Left lobe of liver (tissue), 1 donor: ENCODE results near the genes THYN1 and B3GAT1.

GRCh38 chr11:130453007-130453435 lies 4.6 kb downstream of the ADAMTS15 start:
- PRO-cap: no peak

GRCh38 chr11:130470816-130471334 lies 22.4 kb downstream of the ADAMTS15 start:
- PRO-cap: unidirectional peak, plus-strand start at chr11:130471102

- PRO-cap: no peak
Observed at GRCh38 chr11:130566292-130566713, 117.9 kb downstream of the ADAMTS15 start.

DNA sequence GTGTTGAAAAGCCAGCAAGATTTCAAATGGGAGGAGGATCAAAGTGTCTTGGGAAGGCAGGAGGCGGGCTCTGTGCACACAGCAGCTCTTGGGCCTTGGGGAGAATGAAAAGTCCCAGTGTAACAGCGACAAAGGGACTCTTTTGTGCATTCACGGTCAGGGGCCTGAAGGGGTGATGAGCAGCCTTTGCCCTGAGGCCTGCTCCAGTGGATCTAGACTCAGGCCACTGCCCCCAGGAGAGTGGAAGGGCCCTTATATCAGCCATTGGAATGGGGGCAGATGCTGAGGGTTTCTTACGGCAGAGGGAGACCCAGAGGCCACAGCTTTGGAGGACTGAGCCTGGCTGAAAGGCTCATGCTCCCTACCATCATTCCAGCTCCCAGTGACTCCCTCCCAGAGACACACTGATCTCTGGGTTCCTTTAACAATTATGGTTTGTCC lies 135.5 kb downstream of the ADAMTS15 start:
- PRO-cap: no peak

GRCh38 chr11:130672281-130672866 lies 223.9 kb downstream of the ADAMTS15 start:
- PRO-cap: no peak

DNA sequence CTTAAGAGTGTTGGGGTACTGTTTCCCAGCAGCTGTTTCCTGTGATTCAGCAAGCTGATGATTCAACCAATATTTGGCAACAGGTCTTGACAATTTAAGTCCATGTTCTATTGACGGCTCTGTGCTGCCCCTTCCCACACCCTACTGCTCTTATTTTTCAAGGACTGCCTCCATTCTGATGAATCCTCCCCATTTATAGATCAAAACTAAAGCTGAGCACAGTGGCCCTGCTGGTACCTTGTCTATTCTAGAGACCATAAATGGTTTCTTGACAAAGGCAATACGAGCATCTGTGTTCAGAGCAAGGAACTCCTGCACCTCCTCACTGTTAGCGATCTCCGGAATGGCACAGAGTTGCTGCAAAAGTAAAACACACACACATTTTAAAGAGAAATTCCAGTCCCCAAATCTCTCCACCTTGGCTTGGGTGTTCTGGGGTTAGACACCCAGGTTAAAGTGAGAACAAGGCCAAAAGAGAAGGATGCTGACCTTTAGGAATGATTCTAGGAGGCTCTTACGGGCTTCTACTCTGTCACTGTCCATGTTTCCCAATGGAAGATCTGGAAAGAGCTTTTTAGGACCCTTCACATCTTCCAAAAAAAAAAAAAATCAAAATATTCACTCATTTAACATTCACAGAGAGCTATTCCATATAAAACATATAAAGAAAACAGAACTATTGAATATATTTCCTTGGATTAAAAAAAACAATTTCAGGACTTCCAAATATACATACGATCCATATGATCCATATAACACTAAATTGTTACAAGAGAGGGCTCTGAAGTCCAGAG lies 6.3 kb downstream of the SNX19 start:
- PRO-cap: no peak

GRCh38 chr11:131414372-131414785 lies 44.0 kb downstream of the NTM start:
- PRO-cap: no peak

- PRO-cap: no peak
Observed at GRCh38 chr11:131423540-131423778, 53.0 kb downstream of the NTM start.

- PRO-cap: no peak
Observed at GRCh38 chr11:131694655-131695341, 324.4 kb downstream of the NTM start.

- PRO-cap: no peak
Observed at GRCh38 chr11:132126242-132126742, 755.9 kb downstream of the NTM start.

GRCh38 chr11:133052433-133053077 lies 479.7 kb downstream of the OPCML start:
- PRO-cap: unidirectional peak, minus-strand start at chr11:133052686

GRCh38 chr11:134036991-134037741 lies 31.7 kb upstream of the JAM3 start:
- PRO-cap: bidirectional peak, plus-strand start at chr11:134037239, minus-strand start at chr11:134037078; bidirectional peak, plus-strand start at chr11:134037451, minus-strand start at chr11:134037385

DNA sequence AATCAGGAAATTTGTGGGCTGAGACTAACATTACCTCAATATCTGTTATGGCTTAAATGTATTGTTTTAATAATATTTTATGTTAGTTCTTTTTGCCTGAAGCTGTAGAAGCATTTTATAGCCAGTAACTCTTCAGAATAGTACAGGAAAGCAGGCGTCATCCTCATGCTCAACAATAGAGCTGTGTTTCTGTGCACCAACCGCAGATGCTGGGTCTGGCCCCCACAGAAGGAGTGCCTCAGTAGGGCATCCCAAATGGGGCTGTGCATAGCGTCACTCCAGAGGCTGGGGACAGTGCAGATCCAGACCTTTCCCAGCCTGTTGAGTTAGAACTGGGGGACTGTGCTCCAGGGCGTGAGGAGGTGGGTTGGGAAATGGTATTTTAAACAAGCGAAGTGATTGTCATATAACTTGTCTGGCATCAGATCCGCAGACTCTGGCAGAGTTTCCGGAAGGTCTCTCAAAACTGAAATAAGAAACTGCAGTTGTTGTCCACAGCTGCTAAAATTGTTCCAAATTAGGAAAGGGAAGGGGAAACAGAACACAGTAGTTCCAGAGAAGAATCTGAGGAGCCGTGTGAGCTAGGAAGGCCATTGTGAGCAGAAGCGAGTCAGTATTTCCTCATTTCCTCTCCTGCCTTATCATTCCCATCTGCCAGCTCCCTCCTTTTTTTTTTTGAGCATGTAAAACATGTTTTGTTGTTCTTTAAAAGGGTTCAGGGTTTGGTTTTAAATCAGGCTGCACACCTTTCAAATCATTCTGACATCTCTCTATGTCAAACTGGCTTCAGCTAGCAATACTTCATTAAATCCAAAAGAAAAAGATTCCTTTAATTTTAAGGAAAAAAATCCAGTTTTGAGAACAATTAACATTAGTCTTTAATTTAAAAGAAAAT lies 52.2 kb downstream of the JAM3 start:
- PRO-cap: no peak

- PRO-cap: no peak
Observed at GRCh38 chr11:134154455-134155393, 69.0 kb downstream of the NCAPD3 start.

GRCh38 chr11:134155860-134156419 lies 67.8 kb downstream of the NCAPD3 start:
- PRO-cap: no peak

- PRO-cap: bidirectional peak, plus-strand start at chr11:134253576, minus-strand start at chr11:134253350
Observed at GRCh38 chr11:134252567-134253691, at the start of gene THYN1. Gene THYN1, minus strand, starts transcription at chr11:134253352.

GRCh38 chr11:134275088-134275898 lies 886 bp upstream of the GLB1L3 start:
- PRO-cap: no peak

DNA sequence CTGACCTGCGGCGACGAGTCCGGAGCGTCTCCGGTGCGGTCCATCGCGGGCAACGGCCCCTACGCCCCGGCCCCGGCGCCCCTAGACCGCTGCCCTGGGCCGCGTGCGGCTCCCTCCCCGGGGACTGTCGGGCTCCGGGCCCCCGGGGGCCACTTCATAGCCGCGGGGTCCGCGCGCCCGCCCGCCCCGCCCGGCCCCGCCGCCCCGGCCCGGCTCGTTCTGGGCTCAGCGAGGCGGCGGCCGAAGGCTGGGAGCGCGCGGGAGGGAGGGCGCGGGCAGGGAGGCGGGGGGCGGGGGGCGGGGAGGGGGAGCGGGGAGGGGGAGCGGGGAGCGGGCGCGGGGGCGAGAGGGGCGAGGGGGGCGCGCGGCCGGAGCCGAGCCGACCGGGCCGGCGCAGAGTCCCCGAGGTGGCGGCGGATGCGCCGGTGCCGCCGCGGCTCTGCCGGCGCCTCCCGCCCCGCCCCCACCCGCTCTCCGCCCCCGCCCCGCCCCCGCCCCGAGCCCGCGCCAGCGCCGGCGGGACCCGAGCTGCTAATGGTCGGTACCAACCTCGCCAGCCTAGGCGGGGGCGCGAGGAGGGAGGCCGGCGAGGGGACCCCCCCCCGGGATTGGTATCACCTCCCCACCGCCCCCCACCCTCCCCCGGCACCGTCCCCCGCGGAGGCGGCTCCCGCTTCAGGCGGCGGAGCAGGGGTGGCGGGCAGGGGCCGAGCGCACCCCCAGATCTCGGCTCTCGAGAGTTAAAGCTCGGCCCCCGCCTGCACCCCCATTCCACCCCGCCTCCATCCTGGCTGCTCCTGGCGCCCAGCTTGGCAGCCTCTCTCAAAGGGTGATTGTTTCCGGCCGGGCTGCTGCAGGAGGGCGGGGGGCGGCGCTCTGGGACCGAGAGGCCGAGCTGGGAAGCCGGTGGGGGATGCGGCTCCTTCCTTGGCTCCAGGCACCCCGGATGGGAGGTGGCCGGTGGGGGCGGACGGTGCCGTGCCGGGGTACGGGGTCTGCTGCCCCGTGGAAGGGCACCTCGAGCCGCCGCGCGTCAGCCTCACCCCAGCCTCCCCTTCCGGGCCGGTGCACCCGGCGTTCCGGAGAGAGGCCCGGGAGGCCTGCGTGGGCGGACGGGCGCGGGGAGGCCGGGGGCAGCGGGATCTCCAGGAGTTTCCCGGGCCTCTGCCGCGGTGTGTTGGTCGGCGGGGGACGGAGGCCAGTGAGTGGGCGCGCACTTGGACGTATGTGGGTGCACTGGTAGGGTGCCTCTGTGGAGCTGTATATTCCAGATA lies at the start of gene B3GAT1:
TSS of gene B3GAT1 (minus strand) at position 441 of the 1,274 bp plus-strand sequence.
- PRO-cap: bidirectional peak, plus-strand start at position 510 of the sequence, minus-strand start at position 441 of the sequence